ENCODE measurements around the genes CTBP1, TMEM129 and FGFR3.

- RRBS, result 67% methylated on average over 6 of the region's 20 CpGs
Observed at GRCh38 chr4:1209718-1210406, 37.5 kb upstream of the SPON2 start.

- RRBS, result 65% methylated on average over 2 of the region's 11 CpGs
Observed at GRCh38 chr4:1234914-1235163, 14.1 kb downstream of the CTBP1 start.

DNA sequence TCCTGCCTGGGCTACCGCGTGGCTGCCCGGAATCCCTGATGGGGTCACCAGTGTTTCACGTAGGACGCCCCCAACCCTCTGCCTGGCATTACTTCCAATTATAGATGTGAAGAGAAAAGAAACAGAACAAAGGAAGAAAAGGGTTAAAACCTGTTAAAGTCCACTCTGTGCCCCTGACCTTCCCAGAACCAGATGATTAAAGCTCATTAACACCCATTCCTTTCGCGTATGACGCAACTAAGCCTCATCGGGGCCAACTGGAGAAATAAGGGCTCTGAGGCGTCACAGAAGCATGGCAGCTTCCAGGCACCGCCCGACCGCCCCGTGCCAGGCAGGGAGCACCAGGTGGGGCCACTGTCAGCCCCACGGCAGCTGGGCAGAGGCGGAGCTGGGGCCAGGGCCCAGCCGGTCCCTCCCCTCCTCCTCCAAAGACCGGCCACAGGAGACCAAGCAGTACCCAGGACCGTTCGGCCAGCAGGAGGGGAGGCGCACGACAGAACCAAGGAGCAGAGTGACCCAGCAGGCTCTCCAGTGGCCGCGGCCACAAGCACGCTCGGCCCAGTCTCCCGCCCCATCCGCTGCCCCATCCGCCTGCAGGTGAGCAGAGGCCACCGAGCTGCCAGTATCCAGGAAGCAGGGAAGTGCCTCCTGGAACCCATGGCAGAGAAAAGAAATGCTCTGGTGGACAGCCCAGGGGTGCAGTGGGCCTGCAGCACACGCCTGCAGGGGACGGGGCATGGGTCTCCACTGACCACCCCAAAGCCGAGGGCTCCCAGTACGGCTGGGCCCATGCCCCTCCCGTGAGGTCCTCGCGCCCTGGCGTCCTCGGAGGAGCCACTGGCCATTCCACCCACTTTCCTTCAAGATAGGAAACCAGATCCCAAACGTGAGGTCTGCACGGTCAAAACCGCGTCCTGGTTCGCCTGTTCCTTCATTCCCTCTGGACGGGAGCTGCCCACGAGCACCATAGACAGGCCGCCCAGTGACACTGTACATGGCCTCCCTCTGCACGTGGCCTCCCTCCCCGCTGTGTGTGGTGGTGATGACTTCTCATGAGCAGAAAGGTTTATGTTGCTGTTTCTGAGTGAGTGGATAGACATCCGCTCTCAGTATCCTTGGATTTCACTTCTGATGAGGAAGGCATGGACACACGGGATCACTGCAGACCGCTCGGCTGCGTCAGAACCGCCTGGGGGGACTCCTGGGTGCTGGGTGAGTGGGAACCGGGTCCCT is 9.6 kb downstream of the CTBP1 start:
- RRBS, result no CpG with 5 or more reads among the region's 56 CpGs

- RRBS, result 93% methylated on average over 6 of the region's 29 CpGs
Observed at GRCh38 chr4:1241229-1241718, 7.7 kb downstream of the CTBP1 start.

GRCh38 chr4:1249009-1249561 is at the start of gene CTBP1:
CTBP1 (minus strand) TSS chr4:1249130.
- RRBS, result 3% methylated on average over 28 of the region's 99 CpGs

- RRBS, result no CpG with 5 or more reads among the region's 21 CpGs
Observed at GRCh38 chr4:1300814-1301619, 11.3 kb downstream of the MAEA start.

DNA sequence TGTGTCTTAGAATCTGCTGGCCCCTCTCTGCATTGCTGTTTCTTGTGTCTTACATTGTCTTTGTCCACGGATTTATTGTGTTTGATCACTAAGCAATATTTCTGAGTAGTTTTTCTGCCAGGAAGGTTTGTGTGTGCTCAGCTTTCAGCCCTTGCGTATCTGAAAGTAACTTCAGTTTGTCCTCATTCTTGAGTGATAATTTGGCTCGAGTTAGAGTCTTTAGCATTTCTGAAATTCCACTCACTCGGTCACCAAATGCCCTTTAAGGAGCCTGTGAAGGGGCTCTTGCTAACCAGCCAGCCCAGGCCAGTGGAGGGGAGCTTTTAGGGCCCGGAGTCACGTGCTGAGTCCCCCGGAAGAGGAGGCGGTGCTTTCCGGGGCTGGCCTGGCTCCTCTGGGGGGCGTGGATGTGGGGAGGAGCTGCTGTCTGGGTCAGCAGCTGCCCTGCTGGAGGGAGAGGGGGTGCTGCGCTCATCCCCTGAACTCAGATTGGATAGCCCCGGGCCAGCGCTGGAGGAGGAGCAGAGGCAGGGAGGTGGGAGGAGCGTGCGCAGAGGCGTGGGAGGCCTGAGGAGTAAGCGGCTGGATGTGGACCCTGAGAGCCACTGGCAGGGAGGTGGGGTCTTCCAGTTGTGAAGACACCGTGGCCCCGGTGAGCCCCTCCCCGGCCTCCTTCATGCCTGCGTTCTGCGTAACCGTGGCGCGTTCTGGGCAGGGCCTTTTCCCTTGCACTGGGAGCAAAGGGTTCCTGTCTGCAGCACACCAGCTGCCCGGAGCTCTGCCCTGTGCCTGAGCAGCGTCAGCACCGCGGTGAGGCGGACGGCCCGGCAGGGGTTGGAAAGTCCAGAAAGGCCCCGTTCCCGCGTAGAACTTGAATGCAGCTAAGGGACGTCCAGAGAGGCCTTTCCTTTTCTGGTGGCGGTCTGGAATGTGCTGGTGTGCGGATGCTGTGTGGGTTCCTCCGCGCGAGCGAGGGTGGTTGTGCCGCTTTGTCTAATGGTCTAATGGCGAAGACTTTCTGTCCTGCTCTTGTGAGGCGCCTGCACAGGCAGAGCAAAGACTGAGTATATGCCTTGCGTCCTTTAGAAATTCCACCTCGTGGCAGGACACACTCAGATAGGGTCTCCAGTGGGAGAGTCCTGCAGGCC is 19.7 kb downstream of the MAEA start:
- RRBS, result 80% methylated on average over 15 of the region's 47 CpGs

- RRBS, result no CpG with 5 or more reads among the region's 8 CpGs
Observed at GRCh38 chr4:1333308-1333626, 13.7 kb upstream of the UVSSA start.

DNA sequence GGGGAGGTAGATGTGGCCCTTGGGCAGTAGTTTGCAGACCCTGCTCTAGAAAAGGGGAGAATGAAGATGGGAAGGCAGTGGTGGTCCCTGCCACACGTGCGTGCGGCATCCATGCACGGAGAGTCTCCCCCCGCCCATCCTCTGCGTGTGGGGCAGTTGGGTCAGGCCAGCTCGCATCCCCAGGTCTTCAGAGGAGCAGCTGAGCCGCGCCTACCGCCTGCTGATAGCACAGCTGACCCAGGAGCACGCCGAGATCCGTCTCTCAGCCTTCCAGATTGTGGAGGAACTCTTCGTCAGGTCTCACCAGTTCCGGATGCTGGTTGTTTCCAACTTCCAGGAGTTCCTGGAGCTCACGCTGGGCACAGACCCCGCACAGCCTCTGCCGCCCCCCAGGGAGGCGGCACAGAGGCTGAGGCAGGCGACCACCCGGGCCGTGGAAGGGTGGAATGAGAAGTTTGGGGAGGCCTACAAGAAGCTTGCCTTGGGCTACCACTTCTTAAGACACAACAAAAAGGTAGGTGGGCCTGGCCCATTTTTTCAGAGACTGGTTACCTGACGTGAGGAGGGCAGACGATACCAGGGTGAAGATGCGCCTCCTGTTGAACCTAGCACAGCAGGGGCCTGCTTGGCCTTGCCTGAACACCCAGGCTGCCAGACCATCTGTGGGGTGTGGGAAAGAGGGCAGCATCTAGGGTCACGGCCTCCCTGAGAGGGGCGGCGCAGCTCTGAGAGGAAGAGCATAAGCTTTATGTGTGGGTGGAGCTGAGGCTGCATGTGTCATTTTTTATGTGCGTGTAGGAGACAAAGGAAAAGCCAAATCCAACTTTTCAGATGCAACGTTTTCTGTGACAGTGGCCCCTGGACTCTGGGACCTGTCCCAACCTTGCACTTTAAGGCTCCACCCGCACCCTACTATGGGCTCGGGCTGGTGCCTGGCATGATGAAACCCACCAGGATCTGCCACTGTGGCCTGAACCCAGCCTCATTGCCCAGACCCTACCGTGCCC is 2.6 kb downstream of the UVSSA start:
- RRBS, result 92% methylated on average over 4 of the region's 33 CpGs

- RRBS, result 94% methylated on average over 4 of the region's 22 CpGs
Observed at GRCh38 chr4:1511402-1511837, 105.2 kb upstream of the NKX1-1 start.

DNA sequence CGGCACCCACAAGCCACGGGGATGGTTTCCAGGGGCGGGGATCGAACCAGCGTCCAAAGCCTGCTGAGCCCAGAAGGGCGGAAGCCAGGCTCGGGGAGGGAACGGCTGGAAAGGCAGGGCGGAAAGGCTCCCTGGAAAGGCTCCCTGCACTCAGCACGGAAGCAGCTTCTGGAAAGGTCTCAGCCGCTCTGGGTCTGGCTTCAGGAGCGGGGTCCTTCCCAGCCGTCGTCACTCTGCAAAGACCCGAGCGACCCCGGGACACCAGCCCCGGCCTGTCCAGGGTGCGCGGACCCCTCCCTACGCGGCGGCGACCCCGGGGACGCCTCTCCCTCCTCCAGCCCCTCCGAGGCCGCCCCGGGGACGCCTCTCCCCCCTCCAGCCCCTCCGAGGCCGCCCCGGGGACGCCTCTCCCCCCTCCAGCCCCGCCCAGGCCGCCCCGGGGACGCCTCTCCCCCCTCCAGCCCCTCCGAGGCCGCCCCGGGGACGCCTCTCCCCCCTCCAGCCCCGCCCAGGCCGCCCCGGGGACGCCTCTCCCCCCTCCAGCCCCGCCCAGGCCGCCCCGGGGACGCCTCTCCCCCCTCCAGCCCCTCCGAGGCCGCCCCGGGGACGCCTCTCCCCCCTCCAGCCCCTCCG is 114.2 kb upstream of the NKX1-1 start:
- RRBS, result 21% methylated on average over 9 of the region's 55 CpGs

DNA sequence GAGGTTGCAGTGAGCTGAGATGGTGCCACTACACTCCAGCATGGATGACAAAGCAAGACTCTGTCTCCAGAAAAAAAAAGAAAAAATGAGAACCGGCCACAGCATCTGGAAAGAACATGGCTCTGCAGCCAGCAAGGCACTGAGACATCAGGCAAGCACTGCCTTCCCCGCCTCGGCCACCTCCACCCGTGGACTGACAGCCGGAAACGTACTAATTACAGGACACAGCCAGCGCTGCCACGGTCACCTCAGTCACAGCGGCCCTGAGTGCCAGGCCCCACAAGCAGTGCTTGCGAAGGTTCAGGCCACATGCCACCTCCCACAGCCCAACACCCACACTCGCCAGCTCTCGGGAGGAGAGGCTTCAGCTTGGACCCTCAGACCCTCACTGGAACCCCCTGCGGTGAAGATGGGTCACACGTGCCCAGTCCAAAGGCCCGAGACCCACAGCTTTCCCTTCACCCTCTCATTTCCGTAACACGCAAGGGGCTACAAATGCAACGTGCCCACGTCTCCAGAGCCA is 16.8 kb downstream of the FAM53A start:
- RRBS, result 78% methylated on average over 1 of the region's 19 CpGs

DNA sequence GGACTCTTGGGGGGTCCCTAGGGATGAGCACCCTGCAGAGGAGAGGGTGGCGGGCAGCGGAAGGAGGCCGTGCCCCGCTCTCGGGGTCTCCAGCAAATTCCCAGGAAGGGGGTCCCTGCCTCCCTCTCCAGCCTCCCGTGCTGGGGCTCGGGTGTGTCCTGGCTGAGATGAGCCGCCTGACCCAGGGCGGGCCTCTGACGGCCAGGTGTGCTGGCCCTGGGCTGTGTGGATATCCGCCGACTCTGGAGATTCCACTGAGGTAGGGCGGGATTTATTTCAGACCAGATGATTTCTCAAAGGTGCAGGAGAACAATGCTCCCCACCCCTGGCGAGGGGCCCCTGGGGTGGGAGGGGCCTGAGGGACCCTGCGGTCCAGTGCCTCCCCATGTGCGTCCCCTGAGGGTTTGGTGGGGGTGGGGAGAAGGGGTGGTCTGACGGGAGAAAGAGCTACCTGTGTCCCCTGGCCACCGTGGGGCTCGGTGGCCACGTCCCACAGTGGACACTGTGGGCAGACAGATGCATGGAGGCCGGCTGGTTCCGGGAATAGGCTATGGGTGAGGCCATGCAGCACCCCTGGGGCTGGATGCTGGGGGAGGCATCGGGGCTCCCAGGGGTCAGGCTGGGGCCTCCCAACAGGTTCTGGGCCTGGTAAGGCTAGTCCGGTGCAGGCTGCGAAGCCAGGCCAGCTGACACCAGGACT is 971 bp upstream of the FAM53A start:
- RRBS, result 86% methylated on average over 2 of the region's 25 CpGs

- RRBS, result 3% methylated on average over 16 of the region's 43 CpGs
Observed at GRCh38 chr4:1721022-1721412, at the start of gene TMEM129. TMEM129 (minus strand) TSS chr4:1721323.

DNA sequence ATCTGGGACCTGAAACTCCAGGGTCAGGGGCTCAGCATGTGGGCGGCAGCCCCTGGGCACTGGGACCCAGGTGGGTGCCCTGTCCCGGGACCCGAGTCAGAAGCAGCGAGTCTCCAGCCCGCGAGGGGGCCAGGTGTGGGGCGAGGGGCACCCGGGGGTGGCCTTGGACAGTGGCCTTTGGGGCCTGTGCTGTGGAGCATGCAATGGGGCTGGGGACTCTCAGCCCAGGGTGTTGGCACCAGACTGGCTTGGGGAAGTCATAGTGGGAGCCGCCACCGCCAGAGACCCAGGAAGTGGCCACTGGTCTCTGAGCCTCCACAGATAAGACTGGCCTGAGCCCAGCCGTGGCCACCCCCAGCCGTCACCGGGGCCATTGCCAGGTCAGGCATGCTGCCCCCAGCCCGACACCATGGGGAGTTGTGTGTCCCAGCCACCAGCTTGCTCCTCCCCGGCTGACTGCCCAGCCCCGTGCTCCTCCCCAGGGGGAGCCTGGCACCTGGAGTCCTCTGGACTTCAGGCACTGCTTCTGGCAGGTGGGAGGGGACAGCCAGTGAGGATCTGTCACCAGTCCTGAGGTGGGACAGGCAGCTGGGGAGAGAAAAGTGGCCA is 32.4 kb downstream of the TACC3 start:
- RRBS, result 67% methylated on average over 9 of the region's 16 CpGs

DNA sequence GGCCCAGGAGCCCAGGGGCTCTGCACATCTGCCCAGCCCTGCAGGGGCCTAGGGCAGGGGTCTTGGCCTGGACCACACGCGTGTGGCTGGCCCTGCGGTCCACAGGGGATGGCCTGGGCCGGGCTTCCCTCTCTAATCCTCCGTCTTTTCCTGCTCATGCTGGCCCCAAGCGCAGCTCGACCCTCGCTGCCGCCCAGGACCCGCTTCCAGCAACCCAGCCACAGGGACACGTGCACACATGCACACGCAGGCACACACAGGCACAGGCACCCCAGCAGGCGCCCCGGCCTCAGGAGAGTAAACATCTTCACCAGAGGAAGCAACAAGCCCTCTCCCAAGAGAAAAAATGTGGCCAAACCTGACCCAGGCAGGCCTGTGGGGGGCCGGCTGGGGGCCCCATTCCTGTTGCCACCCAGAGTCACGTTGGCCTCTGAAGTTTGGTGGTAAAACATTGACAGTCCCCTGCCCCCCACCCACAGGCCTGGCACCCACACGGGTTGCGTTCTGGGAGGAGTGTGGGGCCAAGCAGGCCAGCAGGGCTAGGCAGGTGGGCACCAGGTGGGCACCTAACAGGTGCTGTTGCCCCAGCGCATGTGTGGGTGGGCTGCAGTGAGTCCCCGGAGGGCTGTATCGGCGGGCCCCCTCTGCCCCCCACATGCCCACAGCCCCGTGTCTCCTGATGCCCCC is 24.5 kb upstream of the FGFR3 start:
- RRBS, result 17% methylated on average over 4 of the region's 23 CpGs

DNA sequence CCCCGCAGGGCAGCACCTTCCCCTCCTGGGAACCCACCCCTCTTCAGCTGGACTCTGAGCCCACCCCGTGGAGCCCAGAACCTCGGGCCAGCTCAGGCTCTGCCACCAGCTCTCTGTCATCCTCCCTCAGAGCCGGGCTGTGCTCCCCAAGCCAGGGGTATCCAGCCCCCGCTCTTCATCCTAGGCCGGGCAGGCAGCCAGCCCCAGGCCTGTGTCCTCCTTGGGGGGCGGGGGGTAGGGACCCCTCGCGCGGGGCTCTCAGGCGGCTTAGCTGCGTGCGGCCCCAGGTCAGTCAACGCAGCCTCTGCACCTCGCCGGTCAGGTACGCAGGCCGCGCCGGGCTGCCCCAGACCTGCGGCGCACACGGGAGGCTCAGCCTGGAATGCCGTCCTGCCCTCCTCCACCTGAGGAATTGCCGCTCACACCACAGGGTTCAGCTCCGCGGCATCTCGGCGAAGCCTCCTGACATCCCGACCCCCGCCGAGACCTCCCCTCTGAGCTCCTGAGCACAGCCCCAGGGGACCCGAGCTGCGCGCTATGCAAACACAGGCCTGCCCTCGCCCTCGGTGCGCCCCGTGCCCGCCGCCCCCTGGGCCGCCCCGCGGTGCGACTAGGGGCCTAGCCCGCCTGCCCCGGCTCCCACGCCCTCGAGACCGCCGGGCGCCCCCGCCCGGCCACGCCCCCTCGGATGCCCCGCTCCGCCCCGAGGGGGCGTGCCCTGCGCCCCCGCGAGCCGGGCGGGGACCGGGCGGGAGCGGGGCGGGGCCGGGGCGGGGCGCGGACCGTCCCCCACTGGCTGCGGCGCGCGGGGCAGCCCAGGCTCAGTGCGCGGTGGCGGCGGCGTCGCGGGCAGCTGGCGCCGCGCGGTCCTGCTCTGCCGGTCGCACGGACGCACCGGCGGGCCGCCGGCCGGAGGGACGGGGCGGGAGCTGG is at the start of gene FGFR3:
FGFR3 (plus strand) TSS at position 824 of the 933 bp plus-strand sequence.
- RRBS, result 10% methylated on average over 33 of the region's 100 CpGs

DNA sequence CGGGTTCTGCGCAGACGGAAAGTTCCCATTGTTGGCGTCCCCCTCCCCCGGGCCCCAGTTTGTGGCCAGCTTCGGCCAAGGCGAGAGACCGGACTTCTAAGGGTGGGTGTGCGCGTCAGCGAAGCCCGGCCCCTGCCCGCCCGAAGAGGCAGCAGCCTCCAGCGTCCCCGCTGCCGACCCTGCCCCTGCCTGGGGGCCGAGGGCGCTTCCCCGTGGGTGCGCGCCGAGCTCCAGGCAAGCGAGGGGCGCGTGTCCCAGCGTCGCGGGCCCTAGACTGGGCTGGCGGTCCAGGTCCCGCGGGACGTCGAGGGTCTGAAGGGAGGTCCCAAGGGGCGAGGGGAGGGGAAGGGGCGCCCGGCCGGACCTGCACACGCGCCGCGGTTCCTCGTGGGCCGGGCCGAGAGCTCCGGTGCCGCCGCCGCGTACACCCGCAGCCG is 1.3 kb downstream of the FGFR3 start:
- RRBS, result 1% methylated on average over 7 of the region's 52 CpGs

DNA sequence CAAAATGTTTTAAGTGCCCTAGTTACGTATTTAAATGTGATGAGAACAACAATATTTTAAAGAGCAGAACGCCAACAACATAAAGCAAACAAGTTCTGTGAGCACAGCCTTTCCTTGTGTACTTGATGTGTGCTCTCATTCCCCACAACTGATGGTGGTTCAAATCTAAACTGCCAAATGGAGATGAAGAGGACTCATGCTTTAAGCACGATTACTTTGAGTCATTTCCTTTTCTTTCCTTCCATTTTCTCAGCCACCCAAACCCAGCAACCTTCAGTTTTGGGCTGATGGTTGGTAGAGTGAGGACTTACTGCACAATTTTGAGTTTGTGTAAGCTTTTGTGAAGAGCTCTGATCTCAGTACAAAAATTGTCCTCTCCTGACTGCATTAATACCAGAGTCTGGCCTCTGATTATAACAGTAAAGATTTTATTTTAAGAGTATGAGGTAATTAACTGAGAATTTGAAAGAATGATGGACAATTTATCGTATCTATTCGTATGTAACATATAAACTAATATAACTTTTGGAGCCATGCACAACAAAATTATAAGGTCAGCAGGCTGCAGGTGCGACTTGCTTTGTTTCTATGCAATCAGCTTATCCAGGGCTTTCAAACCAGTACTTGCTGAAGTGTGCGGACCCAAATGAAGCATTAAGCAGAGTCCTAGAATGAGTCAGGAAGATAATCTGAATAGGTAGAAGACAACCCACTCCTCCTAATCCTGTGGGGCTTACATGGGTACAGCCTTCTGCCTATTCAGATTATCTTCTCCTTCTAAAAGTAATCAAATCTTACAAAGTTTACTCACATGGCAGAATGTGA is 1.9 kb downstream of the NSD2 start:
- RRBS, result no CpG with 5 or more reads among the region's 7 CpGs

DNA sequence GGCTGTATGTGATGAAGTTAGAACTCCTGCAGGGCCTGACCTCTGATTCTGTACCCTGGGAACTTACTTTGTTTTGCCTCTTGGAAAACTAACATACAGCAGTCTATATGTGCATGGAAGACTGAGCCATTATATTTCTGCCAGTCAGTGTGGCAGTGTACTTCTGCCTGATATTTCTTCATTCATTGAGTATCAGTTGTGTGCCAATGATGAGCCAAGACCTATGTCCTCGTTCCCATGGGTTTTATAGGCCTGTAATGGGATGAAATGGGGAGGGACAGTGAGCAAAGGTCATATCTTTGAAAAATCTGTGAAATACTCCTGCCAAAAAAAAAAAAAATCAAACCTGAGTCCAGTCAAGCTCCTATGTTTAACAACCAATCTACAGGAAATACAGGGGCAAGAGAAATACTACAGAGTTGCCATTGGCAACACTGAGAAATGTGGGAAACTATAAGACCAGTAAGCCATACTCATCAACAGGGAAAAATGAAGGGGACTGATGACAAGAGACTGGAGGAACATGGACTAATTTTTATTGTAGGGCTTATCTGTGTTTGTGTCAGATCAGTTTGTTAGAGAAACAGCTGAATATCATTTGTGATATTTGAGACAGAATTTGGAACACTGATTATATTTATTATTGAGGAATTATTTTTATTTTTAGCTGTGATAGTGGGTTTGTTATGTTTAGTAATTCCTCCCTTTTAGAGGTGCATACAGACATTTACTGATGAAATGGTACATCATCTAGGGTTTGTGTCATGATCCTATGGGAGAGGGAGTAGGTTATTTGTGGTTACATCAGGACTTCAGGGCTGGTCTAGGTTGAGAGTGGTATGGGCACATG is 9.3 kb downstream of the NSD2 start:
- RRBS, result no CpG with 5 or more reads among the region's 1 CpG

Data from Ishikawa (cell line).